HCT116 (cell line): ENCODE results near the genes TFPI and C2orf88.

- RRBS, result no CpG with 5 or more reads among the region's 1 CpG
These were observed 268.4 kb downstream of the FSIP2 start for GRCh38 chr2:186006756-186007676.

- RRBS, result 4% methylated on average over 5 of the region's 33 CpGs
These were observed 422 bp downstream of the ZC3H15 start for GRCh38 chr2:186486410-186486954.

DNA sequence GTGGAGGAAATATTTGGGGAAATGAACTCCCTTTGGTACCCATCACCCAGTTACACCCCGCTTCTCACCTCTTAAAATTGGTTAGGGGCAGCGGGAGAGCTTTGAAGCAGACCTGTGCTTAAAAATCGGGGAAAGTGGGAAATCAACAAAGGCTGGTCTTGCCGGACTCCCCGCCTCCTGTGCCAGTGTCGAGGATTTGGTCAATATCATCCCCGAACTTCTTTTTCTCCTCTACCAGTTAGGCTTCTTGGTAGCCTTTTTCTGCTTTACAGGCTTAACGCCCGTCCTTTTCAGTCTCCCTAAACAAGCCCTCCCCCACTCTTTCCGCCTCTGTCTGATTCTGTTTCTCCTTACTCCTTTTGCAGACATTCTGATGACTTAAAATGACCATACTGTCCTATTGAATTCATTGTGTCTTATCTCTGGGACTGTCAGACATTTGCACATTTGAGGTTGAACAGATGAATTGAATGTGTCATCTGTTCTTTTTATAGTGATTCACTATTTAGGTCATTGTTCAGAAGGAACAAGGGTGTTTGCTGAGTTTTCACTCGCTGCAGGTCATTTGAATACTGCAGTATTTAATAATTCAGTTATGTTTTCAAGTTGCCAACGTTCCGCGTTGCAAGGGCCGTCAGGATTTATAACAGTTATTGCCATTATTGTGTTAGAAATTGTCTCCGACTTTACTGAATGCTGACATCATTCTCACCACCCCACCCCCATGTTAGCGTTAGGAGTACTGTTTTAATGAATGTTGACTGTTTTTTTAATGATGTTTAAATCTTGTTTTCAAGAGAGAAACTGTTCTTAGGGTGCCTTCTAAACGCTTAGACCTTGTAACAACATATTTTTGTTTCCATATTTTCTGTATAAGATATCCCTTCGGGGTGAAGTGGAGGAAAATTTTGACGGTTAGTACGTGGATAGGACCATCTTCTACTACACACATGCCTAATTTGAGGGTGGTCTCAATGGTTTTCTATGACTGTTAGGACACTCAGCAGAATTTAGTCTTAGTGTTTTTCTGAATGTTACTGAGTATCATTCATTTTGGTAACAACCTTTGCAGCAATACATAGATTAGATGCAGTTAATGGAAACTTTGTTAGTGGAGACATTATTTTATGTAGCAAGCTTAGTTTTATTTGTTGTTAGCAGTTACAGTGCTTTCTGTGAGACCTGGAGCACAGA, 1.2 kb downstream of the ITGAV start:
- RRBS, result no CpG with 5 or more reads among the region's 21 CpGs

DNA sequence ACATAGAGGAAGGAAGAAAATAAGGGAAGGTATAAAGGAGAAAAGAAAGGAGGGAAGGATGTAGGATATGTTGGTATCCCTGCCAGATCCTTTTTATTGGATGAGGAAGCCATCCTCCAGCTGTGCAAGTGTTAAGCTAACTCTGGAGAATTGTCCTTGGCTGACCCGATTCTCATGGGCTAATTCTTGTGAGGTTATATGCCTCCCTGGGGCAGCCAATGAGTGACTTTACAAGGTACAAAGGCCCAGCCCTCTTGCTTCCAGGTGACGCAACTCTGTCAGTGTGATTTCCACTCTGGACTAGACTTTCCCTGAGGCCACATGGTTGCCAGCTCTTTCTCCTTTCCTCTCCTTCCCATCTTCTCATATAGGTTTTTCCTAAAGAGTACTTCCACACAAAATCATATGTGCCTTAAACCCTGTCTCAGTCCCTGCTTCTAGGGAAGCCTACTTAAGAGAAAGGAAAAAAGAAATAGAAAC, 226.1 kb upstream of the ZSWIM2 start:
- RRBS, result no CpG with 5 or more reads among the region's 2 CpGs

DNA sequence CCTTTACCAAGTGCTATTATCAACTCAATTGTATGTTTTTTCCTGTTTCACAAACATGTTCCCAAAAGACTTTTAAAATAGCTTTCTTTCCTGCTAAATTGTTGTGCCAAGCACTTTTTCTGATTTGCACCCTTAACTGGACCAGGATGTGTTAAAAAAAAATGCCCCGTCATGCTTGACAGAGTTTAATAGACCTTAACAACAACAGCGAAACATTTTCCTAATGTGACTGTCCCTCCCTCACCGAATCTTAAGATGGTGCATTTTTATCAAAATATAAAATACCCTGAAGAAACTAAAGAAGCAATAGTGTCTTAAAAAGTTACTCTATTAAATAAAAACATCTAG, 44.1 kb downstream of the CALCRL start:
- RRBS, result no CpG with 5 or more reads among the region's 3 CpGs

DNA sequence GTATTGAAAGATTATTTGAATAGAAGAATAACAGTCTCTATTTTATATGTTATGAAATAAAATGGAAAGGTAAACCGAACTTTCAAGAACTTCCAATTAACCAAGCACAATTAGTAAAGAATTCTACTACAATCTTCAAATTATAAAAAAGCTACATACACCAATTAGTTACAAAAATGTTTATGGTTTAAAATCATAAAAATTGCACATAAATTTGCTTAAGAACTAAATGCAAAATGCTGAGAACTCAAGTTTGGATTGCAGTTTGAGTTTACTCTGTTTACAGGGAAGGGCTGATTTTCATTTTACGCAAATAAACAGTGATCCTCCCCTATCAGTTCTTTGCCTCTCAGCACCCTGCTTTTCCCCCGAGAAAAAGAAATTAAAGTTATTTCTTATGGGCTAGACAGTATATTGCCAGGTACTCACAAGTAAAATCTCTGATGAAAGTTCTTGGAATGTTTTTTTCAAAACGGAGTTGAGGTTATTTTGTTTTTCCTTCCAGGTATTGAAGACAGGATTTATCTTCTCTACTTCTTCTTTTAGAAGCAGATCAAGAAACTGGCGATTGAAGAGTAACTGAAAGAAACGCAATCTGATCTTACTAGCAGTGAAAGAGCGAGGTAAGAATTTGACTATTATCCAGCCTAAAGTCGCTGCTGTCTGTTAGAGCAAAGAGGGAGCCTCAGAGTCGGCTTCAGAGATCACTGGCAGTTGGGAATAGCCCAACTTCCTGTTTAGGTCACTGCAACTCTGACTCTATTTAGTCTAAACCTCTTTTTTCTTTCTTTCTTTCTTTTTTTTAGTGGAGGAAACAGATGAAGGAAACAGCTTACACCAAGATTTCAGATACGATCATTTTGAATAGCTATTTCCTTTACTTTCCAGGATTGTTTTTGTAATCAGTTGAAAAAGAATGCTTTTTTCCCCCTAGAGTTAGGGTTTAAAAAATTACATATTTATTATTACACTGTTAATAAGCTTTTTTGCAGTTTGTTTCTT, at the start of gene TFPI:
TSS of gene TFPI (minus strand) at position 665 of the 1,002 bp plus-strand sequence.
- RRBS, result no CpG with 5 or more reads among the region's 10 CpGs

DNA sequence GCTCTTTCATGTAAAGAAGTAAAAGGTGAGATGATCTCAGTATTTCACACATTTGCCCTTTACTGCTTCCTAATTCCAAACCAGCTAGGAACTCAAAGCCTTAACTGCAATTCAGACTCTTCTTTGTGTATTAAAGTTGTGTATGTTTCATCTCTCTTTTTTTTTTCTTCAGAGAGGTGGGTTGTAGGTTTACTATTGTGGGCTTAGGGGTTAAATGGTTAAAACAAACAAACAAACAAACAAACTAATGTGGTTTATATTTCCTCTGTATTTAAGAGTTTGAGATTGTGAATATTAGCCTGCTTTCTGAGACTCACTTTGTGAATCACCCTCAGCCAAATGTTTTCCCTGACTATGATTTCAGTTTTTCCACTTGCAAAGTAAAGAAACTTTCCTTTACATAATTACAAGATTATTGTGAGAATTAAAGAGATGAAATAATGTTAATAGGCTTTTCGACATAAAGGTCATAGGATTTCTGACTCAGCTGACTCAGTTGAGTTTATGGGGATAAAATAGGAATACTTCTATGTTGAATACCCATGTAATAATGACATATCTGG, 2.8 kb downstream of the GULP1 start:
- RRBS, result no CpG with 5 or more reads among the region's 1 CpG

GRCh38 chr2:188400252-188400952, 108.7 kb downstream of the GULP1 start:
- RRBS, result no CpG with 5 or more reads among the region's 1 CpG

- RRBS, result no CpG with 5 or more reads among the region's 1 CpG
These were observed 14.7 kb downstream of the COL5A2 start for GRCh38 chr2:189164866-189165194.

- RRBS, result no CpG with 5 or more reads among the region's 8 CpGs
These were observed 38.3 kb downstream of the SLC40A1 start for GRCh38 chr2:189541904-189543083.

DNA sequence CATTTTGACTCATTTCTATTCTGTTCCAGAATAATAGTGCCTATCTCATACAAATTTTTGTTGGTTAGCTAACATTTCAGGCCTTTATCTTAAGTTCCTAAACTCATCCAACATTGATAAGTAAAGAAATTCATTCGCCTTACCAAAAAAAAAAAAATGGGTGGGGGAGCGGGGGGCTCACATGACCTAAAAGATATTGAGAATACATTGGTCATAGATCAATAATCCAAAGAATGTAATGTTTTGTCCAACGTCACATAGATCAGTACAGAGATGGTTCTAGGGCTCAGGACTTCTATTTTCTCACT, 17.6 kb upstream of the ASDURF start:
- RRBS, result no CpG with 5 or more reads among the region's 3 CpGs

- RRBS, result no CpG with 5 or more reads among the region's 36 CpGs
These were observed 381 bp downstream of the ORMDL1 start for GRCh38 chr2:189783702-189784213.

GRCh38 chr2:190180129-190181451, at the start of gene C2orf88:
C2orf88 (plus strand) TSS chr2:190180863.
- RRBS, result 4% methylated on average over 30 of the region's 98 CpGs

DNA sequence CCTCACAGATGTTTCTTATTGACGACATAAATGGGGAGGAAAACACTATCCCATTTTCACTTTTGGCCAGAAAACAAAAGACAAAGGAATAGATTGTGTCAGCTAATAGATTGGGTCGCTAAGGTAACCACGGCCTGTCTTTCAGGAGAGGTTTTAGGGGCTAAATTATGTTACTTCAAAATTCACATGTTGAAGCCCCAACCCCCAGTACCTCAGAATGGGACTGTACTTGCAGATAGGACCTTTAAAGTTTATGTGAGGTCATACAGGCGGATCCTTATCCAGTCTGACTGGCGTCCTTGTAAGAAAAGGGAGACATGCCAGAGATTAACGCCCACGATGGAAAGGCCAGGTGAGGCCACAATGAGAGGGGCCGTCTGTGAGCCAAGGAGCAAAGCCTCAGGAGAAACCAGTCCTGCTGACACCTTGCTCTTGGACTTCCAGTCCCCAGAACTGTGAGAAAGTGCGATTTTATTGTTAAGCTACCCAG, 10.9 kb downstream of the INPP1 start:
- RRBS, result no CpG with 5 or more reads among the region's 9 CpGs

GRCh38 chr2:190408524-190409308, 561 bp downstream of the MFSD6 start:
- RRBS, result 1% methylated on average over 28 of the region's 56 CpGs

DNA sequence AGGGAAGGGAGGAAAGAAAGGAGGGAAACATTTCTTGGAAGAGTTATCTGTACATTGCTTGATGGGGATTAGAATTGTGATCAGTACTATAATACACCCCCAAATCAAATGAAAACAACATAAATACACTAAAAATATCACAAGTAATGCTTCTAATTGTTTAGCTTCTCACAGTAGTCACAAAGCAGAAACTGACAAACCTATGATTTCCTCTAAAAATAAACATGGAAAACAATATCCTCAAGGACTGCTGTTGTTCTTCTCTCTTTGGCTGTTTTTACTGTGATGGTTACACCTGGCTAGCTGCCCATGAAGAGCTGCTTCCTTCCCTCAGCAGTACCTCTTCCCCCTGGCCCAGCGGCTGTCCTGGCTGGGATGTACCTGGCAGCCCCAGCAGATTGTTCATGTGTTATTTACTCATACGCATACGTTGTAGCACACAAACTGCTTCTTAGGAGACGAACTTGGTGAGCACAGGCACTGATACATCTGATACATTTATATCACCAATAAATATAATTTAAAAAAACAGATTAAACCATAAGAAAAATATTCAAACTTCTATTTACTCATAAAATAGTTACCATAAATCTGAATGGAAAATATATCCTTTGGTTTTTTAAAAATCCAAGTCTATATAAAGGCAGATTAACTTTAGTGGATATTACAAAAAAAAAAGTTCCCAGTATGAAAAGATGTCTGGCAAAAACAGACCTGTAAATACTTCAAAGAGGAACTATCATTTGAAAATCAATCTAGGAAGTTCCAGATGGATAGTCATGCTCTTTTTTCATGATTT, 27.3 kb downstream of the NEMP2 start:
- RRBS, result no CpG with 5 or more reads among the region's 4 CpGs

DNA sequence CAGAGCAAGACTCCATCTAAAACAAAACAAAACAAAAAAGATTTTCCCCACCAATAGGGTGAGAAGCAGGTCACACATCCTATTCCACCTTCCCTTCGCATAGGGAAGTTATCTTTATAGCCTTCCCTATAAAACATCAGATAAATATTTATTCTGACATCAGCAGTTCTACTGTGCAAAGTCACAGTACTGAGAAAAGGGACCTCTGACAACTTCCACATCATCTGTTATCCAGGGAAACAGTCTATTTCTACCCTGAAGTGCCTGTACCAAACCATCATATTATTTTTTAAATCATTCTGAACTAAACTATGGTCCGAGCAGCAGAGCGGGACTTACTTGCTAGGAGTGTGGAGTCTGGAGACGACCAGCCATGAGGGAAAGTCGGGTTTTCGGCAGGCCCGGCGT, 24.5 kb downstream of the NEMP2 start:
- RRBS, result no CpG with 5 or more reads among the region's 8 CpGs

DNA sequence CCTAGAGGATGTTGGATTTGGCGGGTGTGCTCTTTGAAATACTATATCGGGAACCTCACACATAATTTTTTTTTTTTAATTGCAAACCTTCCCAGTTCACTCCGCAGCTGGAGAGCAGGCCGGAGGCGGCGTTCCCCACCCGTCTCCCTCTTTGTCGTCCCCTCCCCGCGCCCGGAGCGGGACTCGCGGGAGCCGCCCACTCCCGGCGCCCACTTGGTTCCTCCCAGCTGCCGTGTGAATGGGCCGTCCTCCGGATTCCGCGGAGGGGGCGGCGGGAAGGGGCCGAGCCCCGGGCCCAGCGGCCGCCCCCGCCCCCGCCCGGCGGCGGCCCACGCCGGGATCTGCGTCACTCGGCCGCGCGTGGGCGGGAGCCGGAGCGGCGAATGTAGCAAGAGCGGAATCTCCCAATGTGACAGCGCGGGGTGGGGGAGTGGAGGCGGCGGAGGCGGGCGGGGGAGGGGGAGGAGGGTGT, 297 bp upstream of the NAB1 start:
- RRBS, result 1% methylated on average over 27 of the region's 51 CpGs

- RRBS, result no CpG with 5 or more reads among the region's 1 CpG
These were observed 11.3 kb downstream of the GLS start for GRCh38 chr2:190891818-190892512.